ENCODE measurements around a stretch of chr22.

DNA sequence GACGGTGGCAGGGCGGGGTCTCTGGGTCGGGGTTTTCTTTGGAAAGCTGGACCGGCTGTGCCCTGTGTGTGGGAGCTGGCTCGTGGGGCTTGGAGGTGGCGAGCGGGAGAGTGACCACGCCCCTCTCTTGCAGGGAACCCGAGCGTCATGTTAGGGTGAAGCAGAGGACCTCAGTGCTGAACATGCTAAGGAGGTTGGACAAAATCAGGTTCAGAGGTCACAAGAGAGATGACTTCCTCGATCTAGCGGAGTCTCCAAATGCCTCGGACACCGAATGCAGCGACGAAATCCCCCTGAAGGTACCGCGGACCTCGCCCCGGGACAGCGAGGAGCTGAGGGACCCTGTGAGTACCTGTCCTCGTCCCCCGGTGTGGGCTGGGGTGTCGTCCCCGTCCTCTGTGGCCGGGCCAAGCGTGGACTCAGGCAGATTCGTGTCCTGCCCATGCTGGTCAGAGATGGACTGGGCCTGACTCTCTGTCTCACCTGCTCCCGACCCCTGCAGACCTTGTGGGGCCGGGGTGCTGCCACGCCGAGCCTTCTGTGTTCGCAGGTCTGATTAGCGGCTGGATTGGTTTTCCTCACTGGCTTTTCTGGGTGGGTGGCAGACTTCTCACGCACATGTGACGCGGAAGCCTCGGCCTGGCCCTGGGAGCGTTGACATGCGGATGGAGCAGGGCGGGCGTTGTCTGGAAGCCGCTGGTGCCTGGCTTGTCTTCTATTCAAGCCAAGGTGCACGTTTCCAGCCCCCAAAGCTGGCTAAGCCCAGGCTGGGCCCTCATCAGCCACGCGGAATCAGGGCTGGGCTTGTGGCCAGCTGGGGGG, 6.6 kb downstream of the GRAMD4 start:
- PRO-cap, 4 experiments, result no peak in any of the 4 experiments
- RAMPAGE, long total RNA, 2 experiments, result no peak in any of the 2 experiments

DNA sequence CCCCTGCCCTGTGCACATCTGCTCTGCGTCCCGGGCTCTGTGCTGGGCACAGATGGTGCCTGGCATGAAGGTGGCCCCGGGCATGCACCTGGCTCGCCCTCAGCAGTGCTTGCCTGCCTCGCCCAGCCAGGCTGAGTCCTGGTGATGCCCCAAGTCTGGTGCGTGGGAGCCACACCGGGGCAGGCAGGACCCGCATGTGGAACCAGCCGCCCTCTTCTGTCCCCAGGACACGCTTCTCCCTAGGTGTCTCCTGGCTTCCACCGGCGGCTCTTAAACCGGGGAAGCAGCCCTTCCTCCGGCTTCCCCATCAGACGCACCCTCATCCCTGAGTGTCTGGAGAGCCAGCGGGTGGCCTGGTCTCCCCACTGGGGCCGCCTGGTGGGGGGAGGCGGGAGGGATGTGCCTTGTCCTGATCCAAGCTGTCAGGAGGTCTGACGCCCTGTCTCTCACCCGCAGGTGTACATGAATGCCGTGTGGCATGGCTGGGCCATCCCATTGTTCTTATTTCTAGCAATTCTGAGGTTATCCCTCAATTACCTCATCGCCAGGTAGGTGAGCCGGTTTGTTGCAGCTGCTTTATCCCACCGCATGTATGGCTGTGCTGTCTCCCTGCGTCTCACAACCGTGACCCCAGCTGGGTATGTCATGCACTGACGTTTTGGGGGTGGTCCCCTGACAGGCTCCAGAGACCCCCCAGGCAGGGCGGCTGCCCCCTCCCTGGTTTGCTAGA, 45.1 kb downstream of the GRAMD4 start:
- PRO-cap, 4 experiments, result peak in 2 of 4 experiments; most common plus-strand start position 326 of the sequence (in 2)
- RAMPAGE, long total RNA, 2 experiments, result no peak in any of the 2 experiments

- PRO-cap, 4 experiments, result peak in 1 of 4 experiments; most common plus-strand start chr22:46666623 (in 1)
- RAMPAGE, long total RNA, 2 experiments, result no peak in any of the 2 experiments
Observed at GRCh38 chr22:46666491-46667168, 46.4 kb downstream of the GRAMD4 start.

DNA sequence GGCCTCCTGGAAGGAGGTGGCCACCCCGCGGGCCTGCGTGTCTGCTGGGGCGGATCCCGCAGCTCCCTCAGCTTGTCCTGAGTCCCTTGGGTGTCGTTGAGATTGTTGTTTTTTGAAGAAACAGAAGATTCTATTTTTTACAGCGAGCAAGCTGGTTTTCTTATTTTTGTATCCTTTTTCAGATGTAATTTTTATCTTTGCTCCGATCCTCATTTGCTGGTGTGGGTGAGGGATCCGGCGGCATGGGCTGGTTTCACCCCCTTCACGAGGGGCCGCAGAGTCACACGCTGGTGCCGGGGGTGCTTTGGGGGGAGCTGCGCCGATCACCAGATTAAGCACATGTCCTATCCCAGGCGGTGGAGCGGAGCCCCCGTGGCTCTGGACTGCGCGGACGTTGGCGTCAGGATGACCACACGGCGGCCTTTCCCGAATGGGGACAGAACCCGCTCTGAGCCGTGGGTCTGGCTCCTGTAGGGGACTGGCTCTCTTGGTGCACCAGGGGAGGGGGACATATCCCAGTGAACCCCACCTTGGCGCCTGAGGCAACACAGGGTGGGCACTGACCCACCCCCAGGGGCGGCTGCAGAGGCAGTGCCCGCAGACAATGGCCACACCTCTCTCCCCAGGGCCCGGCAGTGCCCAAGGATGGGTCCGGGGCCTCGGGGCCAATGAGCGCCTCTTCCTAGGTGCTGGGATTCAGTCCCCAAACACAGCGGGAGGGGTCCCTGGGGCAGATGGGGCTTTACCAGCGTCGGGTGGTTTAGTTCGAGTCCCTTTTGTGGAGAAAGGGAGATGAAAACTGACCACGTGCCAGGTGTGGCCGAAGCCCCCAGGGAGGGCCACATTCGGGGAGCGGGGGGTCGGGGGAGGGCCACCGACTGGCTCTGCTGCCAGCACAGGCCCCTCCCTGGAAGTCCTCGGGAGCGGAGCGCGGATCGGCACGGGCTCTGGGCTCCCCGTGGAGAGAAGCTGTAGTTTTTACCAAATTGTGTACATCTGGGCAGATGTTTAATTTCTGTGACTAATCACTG, 58.7 kb downstream of the GRAMD4 start:
- PRO-cap, 4 experiments, result peak in 1 of 4 experiments; most common plus-strand start position 346 of the sequence (in 1)
- RAMPAGE, long total RNA, 2 experiments, result no peak in any of the 2 experiments

DNA sequence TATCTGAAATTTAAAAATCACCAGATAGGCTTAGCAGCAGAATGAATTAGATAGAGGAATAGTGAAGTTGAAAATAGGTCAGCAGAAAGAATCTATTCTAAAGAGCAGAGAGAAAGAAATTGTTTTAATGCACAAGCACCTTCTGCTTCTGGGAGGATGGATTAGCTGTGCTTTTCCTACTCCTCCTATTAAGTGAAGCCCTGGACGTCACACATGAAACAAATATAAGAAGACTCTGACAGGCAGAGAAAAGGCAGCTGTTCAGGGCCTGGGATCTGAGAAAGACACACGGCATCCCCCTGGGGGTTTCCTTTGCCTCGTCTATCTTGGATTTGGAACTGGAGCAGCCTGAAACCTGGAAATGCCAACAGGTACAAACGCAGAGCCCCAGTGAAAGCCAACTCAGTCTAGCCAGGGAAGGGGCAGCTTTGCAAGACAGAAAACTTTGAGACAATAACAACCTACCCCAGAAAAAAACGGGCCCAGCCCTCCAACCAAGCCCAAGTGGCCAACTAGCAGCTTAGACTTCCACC, 7.5 kb downstream of the CERK start:
- PRO-cap, 4 experiments, result peak in 2 of 4 experiments; most common plus-strand start position 405 of the sequence (in 2)
- RAMPAGE, long total RNA, 2 experiments, result no peak in any of the 2 experiments

GRCh38 chr22:46738805-46739714, 1.0 kb upstream of the CERK start:
- PRO-cap, 4 experiments, result peak in 3 of 4 experiments; most common plus-strand start chr22:46739409 (in 1); most common minus-strand start chr22:46739554 (in 2)
- RAMPAGE, long total RNA, 2 experiments, result no peak in any of the 2 experiments

DNA sequence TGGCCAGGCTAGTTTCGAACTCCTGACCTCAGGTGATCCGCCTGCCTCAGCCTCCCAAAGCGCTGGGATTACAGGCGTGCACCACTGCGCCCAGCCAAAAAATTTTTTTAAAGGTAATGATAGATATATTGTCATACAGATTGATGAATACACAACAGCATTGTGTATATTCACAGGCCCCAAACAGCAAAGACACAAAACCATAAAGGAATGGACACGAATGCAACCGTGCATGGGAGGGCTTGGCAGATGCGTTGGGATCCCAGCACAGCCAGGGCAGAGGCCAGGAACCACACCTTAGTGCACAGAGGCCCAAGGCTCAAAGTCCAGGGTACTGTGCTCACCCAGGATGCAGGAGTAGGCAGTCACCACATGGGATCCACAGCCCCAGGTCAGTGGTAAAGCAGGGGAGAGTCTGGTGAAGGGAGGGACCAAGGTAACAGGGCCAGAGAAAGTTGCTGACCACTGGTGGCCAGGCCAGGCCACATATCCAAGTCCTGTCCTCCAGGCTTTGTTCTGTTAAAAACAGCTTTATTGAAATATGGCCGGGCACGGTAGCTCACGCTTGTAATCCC, 6.4 kb upstream of the CERK start:
- PRO-cap, 4 experiments, result peak in 1 of 4 experiments; most common plus-strand start position 411 of the sequence (in 1); most common minus-strand start position 262 of the sequence (in 1)
- RAMPAGE, long total RNA, 2 experiments, result no peak in any of the 2 experiments

- PRO-cap, 4 experiments, result no peak in any of the 4 experiments
- RAMPAGE, long total RNA, 2 experiments, result no peak in any of the 2 experiments
Observed at GRCh38 chr22:46757996-46758490, 4.4 kb upstream of the TBC1D22A start.

- PRO-cap, 4 experiments, result no peak in any of the 4 experiments
- RAMPAGE, long total RNA, 2 experiments, result no peak in any of the 2 experiments
Observed at GRCh38 chr22:46801349-46801748, 38.9 kb downstream of the TBC1D22A start.

DNA sequence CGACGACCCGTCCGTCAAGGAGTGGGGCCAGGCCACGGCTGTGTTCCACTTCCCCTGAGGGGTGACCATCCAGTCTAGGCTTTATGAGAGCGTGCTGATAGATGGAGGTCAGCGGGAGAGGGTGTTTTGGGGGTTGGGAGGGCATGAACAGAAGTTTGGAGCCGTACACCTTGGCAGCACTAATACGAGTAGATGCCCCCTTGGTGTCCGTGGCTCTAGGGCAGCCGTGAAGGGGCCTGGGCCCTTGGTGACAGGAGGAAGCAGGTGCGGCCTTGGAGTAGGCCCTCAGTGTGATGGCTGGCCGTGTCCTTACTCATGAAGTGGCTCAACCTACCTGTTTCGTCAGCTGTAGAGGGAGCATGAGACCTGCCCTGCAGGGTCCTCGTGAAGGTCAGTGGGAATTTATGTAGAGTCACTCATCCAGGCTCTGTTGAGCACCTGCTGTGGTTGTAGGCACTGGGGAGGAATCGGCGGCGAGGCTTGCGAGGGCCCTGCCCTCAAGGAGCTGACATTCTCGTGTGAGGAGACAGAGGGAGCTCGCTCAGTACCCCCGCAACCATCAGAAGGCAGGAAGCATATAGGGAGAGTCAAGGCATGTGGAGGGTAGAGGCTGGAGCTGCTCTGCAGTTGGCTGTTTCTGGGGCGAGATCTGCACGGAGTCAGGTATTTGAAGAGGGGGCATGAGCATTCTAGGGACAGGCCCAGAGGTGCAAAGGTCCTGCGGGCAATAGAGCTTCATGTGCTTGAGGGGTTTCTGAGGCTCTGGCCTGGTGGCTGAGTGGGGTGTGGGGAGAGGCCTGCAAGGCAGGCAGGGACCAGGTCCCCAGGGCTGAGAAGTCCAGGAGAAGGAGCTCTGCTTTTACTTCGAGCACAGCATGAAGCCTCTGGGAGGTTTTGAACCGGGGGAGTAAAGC, 39.6 kb downstream of the TBC1D22A start:
- PRO-cap, 4 experiments, result no peak in any of the 4 experiments
- RAMPAGE, long total RNA, 2 experiments, result no peak in any of the 2 experiments

GRCh38 chr22:46808978-46809437, 46.6 kb downstream of the TBC1D22A start:
- PRO-cap, 4 experiments, result no peak in any of the 4 experiments
- RAMPAGE, long total RNA, 2 experiments, result no peak in any of the 2 experiments

- PRO-cap, 4 experiments, result no peak in any of the 4 experiments
- RAMPAGE, long total RNA, 2 experiments, result no peak in any of the 2 experiments
Observed at GRCh38 chr22:46836117-46836605, 73.7 kb downstream of the TBC1D22A start.

- PRO-cap, 4 experiments, result no peak in any of the 4 experiments
- RAMPAGE, long total RNA, 2 experiments, result no peak in any of the 2 experiments
Observed at GRCh38 chr22:47043684-47044163, 281.3 kb downstream of the TBC1D22A start.

DNA sequence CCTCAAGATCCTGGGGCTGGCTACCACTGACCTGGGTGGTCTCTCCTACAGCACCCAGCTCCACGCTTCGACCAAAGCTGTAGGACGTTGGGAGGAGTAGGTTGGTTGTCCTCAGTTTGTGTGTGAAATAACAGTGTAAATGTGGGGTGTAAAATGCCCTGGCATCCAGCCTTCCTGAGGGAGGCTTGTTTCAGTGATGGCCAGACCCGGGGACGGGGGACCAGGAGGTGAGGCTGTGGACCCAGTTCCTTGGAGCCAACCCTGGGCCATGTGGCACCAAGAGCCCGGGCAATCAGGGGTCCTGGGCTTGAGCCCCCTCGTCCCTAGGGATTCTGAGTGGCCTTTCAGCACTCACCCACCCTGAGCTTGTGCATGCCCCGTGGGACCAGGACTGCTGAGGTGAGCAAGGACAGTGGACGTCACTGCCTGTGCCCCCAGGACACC, 373.9 kb downstream of the TBC1D22A start:
- PRO-cap, 4 experiments, result no peak in any of the 4 experiments
- RAMPAGE, long total RNA, 2 experiments, result no peak in any of the 2 experiments

DNA sequence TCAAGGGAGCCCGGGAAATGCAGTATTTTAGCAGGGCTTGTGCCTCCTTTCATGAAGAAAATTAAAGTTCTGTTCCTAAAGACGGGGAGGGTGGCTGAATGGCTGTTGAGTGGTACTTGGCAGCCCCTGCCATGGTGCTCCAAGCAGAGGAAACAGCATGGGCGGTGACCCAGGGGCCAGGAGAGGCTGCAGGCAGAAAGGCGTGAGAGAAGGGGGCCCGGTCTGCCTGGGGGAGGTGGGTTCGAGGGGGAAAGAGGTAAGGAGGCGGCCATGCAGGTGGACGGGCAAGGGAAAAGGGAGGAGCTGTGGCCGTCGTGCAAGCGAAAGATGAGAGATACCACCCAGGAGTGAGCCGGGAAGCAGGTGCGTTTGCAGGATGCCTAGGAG, 390.8 kb downstream of the TBC1D22A start:
- PRO-cap, 4 experiments, result no peak in any of the 4 experiments
- RAMPAGE, long total RNA, 2 experiments, result no peak in any of the 2 experiments

DNA sequence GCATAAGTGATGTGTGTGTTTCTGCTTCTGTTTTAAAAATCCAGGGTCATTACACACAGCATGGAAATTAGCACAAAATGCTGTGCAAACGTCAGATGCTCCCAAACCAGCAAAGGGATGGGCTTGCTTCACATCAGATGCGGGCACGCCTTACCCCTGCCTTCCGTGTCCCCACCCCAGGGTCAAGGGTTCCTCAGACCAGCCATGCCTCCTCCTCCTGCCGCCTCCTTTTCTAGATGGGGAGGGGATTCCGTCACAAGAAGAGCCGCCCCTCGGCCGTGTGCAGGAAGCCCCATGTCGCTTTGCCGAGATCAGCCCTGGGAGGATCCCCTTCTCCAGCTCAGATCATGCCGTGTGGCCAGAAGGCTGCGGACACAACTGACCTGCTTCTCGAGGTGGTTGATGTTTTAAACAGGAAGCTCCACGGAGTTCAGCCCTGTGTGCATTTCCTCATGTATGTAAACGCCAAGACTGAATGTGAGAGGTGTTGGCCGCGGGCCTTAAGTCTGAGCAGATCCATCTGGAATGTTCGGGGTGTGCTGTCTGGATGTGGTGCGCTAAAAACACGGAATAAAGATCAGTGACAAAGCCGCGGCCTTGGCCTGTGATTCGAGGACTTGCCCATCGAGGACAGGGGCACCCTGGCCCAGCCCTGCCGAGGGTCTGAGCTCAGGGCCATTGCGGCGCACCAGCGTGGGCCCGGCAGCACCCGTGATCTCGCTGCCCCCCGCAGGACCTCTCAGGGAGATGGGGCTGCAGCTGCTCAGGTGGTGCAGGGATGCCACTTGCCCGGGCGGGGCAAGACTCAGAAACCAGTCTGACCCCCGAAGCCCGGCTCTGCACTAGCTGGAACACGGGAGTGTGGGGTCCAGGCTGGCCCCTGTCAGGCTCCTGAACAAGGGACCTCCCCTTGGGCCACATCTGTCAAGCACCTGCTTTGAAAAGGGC, 412.9 kb downstream of the TBC1D22A start:
- PRO-cap, 4 experiments, result no peak in any of the 4 experiments
- RAMPAGE, long total RNA, 2 experiments, result no peak in any of the 2 experiments

DNA sequence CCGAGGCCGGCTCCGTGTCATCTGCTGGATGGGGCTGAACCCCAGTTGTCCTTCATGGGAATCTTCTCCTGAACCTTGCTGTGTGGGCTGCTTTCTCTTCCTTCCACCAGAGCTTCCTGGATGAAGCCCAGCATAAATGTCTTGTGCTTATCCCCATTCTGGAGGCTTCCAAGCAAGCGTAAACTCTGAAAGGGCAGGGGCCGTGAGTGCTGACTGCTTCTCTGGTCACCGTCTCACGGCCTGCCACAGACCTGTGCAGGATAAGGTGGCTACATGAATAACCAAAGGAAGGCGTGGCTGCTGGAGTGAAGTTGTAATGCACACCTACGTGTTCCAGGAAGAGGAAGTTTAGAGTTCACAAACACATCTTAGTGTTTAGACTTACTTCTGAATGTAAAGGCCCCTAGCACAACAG, 724.4 kb downstream of the TBC1D22A start:
- PRO-cap, 4 experiments, result peak in 1 of 4 experiments; most common minus-strand start position 247 of the sequence (in 1)
- RAMPAGE, long total RNA, 2 experiments, result no peak in any of the 2 experiments

DNA sequence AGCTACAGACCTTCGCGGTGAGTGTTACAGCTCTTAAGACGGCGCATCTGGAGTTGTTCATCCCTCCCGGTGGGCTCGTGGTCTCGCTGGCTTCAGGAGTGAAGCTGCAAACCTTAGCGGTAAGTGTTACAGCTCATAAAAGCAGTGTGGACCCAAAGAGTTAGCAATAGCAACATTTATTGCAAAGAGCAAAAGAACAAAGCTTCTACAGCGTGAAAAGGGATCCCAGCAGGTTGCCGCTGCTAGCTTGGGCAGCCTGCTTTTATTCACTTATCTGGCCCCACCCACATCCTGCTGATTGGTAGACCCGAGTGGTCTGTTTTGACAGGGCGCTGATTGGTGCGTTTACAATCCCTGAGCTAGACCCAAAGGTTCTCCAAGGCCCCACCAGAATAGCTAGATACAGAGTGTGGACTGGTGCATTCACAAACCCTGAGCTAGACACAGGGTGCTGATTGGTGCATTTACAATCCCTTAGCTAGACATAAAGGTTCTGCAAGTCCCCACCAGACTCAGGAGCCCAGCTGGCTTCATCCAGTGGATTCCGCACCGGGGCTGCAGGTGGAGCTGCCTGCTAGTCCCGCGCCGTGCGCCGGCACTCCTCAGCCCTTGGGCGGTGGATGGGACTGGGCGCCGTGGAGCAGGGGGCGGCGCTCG, 725.4 kb downstream of the TBC1D22A start:
- PRO-cap, 4 experiments, result no peak in any of the 4 experiments
- RAMPAGE, long total RNA, 2 experiments, result no peak in any of the 2 experiments

DNA sequence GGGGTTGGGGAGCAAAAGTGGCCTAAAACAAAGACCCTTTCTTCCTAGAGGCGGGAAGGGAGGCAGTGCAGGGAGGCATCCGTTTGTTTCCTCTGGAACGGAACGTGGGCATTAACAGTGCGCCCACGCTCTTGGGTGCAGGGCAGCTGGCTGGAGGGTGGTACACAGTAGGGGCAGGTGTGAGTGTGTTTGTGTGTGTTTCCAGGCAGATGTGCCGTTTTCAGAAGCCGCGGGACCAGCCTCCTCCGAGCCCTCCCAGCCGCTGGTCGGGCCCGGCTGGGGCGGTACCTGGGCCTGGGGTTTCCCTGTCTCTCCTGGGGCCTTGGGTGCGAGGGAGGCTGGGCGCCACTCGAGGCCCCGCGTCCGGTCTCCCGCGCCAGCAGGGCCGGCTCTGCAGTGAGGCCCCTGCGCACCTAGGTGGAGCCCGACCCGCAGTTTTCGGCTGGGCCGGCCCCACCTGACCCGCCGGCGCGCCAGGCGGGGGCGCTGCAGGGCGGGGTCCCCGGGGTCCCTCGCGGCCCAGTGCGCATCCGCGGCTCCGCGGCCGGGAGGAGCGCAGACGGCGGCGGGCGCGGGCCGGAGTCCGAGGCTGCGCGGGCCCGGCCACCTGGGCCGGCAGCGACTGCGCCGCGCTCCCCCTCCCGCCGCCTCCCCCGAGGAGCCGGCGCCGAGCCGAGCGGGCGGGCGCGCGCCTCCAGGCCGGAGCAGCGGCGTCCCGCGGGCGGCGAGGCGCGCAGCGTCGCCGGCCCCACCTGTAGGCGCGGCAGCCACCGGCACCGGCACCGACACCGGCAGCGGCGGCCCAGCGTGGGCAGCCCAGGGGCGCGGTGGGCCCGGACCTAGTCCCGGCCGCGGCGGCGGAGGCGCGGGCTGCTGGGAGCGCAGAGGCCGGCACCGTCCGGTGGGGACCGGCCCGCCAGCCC, 85.7 kb downstream of the TAFA5 start:
- PRO-cap, 4 experiments, result peak in 4 of 4 experiments; most common plus-strand start position 556 of the sequence (in 2)
- RAMPAGE, long total RNA, 2 experiments, result no peak in any of the 2 experiments

- PRO-cap, 4 experiments, result no peak in any of the 4 experiments
- RAMPAGE, long total RNA, 2 experiments, result start-site peak on the plus strand in 2 of 2 experiments, at chr22:49372924-49372973 at its widest, 11 to 23 reads per replicate
Observed at GRCh38 chr22:49372691-49373212, 454.9 kb downstream of the BRD1 start.